Diencephalon (tissue), 2 donors: ENCODE measurements around a stretch of chr2.

DNA sequence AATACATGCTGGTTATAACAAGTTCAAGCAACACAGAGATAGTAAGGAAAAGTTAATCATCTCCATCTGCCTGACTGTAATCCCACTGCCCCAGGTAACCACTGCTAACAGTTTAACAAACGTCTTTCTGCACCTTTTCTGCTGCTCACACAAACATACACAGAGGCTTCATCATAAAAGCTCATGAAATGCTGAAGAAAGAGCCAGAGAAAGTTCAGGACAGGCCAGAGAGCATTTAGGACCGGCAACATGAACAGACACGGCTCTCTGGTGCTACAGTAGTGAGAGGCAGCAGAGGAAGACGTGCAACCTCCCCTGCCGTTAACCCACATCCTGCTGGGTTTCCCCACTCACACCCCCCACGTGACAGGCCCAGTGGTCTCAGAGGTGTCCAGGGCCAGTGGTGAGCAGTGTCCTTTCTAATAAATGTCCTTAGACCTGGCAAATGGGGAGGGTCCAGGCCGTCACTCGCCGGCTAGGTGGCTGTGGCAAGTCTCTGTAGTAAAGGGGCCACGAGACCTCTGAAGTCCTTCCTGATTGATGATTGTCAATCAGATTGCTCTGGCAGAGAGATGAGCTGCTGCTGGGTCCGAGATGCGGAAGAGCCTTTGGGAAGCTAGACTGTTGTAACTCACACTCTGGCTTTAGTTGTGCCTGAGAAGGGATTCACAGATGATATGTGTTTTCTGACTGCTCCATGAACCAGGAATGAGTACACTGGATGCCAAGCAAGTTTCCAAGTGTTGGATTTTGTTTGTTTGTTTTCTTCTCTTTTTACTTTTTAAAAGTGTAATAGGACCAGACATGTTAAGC, 42.9 kb upstream of the SLC1A4 start:
- RAMPAGE, long total RNA: no peak

DNA sequence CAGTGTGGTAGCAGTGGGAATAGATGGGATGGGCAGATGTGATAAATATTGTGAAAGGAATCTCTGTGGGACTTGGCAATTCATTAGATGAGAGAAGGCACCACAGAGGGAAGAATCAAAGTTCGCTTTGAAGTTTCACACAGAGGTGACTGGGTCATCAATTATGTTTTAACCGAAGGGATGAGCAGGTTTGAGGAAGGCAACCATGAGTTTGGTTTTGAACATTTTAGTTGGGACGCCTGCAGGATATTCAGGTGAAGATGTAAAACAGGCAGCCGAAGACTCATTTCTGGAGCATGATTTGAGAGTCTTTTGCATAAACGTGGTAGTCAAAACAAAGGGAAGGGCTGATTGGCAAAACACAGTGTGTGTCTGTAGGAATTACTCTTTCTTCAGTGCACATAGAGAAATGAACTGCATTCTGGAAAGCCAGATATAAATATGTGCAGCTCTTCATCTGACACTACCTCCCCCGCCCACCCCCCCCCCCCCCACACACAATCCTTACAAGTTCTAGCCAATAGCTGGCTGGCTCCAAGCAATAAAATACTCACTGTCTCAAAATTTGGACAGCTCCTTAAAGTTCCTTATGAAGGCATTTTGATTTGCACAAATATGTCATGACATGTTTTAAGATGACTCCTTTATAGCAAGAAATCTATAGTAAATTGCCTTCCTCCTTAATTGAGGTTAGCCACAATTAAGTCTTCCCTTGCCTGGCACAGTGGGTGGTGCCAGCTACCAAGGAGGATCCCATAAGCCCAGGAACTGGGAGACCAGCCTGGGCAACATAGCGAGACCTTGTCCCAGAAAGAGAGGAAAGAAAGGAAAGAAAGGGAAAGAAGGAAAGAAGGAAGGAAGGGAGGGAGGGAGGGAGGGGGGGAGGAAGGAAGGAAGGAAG, 1.8 kb upstream of the SLC1A4 start:
- RAMPAGE, long total RNA: no peak

DNA sequence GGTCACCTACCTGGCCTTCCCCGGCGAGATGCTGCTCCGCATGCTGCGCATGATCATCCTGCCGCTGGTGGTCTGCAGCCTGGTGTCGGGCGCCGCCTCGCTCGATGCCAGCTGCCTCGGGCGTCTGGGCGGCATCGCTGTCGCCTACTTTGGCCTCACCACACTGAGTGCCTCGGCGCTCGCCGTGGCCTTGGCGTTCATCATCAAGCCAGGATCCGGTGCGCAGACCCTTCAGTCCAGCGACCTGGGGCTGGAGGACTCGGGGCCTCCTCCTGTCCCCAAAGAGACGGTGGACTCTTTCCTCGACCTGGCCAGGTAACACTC, 619 bp downstream of the SLC1A4 start:
- RAMPAGE, long total RNA: no peak

- RAMPAGE, long total RNA: no peak
Observed at GRCh38 chr2:65046731-65047526, 9.3 kb upstream of the CEP68 start.

DNA sequence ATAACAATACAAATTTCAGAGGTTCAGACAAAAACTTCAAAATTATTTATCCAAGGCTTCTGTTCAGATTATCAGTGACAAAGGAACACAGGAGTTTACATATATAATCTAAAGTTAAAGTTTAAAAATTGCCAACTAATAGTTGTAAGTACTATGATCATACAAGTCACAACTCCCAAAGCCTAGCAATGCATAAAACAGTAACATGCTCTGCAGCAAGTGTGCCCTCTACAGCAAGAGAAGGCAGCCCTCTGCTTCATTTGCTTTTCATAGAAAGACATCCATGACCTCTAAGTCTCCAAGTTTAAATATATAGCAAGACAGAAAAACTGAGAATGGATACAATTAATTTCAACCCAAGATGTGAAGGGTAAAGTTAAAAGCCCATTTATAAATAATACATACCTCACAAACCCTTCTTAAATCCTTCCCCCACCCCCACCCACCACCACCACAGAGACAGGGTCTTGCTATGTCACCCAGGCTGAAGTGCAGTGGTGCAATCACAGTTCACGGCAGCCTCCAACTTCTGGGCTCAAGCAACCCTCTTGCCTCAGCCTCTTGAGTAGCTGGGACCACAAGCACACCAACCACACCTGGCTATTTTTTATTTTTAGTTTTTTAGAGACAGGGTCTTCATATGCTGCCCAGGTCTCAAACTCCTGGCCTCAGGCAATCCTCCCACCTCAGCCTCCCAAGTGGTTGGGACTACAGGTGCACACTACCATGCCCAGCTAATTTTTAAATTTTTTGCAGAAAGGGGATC, 13.1 kb downstream of the RAB1A start:
- RAMPAGE, long total RNA: no peak

DNA sequence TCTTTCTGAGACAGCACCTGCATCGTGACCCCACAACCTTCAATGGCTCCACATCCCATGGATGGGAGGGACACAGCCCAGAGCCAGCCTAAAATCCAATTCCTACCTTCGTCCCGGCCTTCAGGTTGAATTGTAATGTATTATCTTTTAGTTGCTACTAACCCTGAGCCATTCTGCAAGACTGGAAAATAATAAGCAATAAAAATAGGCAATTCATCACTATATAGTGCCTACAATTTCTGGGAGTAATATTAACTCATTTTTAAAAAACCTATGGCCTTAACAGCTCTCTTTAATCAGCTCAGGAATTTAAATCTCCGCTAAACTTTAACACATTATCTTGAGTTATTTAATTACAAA, 1.1 kb upstream of the RAB1A start:
- RAMPAGE, long total RNA: no peak

- RAMPAGE, long total RNA: start-site peak on the plus strand at chr2:65204973-65204980, 45 and 21 reads in 2 replicates
Observed at GRCh38 chr2:65204877-65205100, 22.8 kb upstream of the ACTR2 start.

- RAMPAGE, long total RNA: no peak
Observed at GRCh38 chr2:65227005-65227278, 689 bp upstream of the ACTR2 start.

DNA sequence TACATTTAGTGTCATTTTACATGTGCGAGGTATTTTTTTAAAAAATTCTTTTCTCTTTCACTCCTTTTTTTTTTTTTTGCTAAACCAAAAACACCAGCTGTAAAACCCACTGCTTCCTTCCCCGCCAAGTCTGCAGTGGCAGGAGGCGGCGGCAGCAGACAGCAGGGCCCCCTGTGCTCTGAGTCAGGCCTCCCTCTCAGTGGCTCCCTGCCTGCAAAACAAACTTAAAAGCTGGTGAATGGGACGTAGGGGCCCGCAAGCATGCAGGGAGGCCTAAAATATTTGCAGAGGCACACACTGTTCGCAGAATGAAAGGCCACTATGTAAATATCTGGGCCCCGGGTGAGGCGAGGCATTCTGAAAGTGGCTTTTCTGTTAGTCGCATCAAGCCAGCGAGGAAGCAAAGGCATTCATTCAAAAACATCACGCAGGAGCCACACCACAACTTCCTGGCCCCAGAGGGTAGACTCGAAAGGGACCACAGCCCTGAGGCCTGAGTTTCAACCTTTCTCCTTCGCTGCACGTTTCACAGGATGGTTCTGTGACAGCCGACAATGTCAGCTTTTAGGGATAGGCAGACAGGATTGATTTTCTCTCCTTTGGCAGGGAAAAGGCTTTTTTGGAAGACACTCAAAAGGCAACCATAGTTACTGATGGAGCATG, 73.4 kb downstream of the ACTR2 start:
- RAMPAGE, long total RNA: no peak

DNA sequence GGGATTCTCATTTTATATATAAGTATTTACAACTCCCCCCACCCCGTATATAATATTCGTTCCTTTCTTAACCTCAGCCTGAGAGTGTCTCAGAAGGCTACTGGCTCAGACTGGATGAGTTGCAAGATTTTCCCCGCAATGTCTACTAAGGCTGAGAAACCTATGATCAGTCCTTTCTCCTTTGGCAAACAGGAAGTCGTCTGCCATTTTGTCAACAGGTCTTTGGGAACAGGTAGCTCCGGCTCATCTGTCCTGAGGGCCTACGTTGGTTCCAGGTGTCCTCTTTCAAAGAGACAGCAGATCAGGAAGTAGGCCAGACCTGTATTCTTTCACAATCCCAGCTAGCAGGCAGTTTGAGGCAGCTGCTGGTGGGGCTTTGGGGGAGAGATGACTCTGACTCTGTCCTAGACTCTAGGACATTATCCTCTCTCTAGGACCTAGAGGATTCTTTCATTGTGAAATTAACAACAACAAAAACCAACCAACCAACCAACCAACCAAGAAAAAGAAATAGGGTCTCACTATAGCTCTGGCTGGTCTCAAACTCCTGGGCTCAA, 98.6 kb downstream of the ACTR2 start:
- RAMPAGE, long total RNA: no peak

DNA sequence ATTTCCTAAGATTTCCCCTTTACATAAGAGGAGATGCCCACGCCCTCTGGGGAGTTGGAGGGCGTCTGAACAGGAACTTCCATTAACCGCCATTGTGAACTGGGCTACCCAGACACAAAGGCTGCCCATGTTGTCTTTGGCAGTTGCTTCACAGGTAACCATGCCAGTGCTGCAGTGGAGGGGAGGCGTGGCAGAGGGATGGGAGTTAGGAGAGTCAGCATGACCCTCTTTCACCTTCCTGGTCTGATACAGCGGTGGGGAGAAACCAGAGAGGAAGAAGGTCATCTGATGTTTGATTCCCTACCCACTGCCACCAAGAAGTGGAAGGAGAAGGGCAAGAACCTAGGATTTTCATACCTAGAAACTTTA, 47.1 kb downstream of the SPRED2 start:
- RAMPAGE, long total RNA: no peak

DNA sequence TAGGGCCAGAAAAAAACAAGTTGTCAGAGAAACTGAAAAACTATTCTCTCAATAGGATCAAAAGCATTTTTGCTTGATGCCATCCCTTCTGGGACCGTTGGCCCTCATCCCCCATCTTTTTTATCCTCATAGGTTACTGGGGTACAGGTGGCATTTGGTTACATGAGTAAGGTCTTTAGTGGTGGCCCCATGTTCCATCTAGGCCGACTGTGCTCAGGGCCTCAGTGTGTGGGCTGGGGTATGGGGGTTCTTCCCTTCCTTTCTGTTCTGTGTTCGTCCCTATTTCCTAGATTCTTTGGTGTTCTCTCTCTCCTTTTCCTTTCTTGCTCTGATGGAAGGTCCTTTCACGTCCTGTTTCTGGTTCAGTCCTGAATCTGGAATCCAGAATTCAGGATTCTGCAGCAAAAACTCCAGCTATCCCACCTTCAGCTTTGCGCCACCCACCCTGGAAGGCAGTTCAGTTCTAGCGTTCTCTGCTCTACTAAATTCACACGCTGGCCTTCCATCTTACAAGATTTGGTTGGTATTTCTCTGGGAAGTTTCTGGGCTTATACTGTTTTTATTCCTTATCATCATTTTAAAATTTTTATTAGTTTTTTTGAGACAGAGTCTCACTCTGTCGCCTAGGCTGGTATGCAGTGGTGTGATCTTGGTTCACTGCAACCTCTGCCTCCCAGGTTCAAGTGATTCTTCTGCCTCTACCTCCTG, 31.9 kb downstream of the SPRED2 start:
- RAMPAGE, long total RNA: no peak

GRCh38 chr2:65630671-65630922, 198.2 kb upstream of the SPRED2 start:
- RAMPAGE, long total RNA: no peak

- RAMPAGE, long total RNA: no peak
Observed at GRCh38 chr2:65731171-65731824, 298.9 kb upstream of the SPRED2 start.

- RAMPAGE, long total RNA: no peak
Observed at GRCh38 chr2:66446954-66447262, 12.0 kb downstream of the MEIS1 start.

DNA sequence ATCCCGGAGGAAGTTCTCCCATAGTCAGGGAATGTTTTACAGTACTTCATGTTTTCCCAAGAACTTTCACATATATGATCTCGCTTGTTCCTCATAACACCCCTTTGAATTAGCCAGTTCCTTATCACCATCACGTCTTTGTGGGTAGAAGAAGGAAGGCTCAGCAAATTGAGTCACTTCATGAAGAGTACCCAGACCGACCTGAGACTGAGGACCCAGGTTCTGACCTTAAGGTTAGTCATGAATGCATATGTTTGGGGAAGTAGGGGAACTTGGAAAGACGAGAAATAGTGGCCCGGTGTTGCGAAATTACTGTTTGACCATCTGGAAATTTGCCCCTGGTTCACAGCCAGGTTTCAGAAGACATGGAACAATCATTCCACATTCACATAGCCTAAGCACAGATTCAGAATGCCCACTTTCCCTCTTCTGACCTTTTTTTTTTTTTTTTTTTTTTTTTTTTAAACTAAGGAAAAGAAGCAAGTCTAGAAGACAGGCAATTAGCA, 59.8 kb downstream of the MEIS1 start:
- RAMPAGE, long total RNA: no peak

- RAMPAGE, long total RNA: no peak
Observed at GRCh38 chr2:66495508-66496550, 60.9 kb downstream of the MEIS1 start.

DNA sequence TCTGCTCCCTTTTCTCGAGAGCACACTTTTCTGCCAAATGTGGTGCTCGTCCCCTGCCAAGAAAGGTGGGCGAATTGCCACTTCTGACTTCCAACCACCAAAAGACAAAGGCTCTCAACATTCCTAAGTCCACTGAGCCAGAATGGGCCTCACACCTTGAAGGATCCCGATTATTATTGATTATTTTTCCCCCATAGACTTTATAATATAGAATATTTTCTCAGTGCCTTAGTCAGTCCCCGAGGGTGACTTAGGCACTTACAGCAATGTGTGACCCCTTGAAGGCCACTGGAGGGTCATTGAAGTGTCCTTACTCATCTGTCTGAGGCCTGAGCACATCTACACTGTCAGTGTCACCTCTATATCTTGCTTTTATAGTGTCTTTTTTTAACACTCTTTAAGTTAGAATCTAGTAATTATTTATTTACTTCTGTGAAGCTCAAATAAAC, 98.2 kb downstream of the MEIS1 start:
- RAMPAGE, long total RNA: no peak

DNA sequence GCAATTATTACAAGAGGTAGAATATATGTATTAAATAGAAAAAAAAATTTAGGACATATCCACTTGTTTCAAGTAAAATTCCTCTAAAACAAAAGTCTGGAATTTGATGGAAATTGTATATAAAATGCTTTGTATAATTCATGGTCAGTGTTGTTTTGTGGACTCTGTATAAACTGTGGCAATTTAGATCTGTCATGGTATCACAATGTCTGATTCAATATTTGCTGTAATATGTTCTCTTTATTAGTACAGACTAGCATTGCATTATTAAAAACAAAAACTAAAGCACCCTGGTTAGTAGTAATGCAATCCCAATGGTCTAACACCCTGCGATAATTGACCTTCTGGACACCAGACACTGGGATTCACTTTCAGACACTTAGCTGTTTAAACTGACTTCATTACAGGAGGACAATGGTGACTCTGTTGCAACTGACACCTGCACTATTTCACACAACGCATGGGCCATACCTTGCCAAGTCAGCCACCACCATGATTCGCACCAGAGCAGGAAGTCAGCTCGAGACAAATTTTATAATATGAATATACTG, 150.5 kb downstream of the MEIS1 start:
- RAMPAGE, long total RNA: no peak

DNA sequence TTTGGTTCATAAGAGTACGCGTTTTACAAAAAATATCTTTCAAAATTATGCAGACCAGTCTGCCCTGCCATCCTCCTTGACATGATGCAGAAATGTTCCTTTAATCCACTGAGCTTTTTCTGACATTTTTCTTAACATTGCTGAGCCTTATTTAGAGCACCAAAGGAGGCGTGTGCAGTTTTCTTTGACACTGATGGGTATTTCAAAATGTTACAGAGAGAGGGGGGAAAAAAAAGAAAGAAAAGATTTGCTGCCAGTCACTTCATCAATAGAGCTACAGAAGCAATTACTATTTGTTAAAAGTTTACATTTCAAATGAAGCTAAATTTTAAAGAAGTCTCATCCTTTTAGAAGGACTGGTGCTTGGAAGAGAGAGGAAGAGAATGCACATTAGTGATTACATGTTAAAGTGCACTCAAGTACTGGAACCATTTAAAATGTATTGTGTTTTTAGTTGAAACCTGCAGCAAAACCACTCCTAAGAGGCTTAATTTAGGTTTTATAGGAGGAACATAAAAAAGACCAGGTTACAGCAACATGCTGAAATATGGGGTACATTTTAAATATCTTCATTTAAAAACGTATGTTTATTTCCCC, 258.2 kb downstream of the MEIS1 start:
- RAMPAGE, long total RNA: no peak